AG10803 (cell line): ENCODE results near the gene ARHGDIA.

DNA sequence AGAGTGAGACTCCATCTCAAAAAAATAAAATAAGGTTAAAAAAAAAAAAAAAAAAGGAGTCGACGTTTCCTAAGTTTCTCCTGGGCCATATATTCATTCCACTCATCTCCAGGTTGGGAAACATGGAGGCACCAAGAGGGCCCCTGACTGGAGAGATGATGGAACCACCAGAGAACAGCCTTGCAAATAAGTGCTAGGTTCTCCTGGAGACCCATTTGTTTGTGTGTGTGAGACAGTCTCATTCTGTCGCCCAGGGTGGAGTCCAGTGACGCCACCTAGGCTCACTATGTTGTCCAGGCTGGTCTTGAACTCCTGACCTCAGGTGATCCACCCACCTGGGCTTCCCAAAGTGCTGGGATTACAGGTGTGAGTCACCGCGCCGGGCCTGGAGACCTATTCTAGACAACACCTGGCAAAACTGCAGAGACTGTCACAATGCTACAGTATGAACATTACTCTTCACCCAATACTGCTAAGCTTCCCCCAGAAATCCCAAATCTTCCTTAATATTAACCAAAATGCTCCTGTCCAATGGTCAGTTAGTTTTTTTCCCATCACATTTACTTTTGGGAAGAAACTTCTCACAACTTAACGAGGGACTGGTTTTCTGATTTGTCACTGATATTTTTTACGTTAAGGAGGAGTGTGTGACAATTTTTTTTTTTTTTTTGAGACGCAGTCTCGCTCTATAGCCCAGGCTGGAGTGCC is 1.4 kb downstream of the NPLOC4 start:
- RRBS = no CpG with 5 or more reads among the region's 11 CpGs

GRCh38 chr17:81665739-81666445 is 513 bp downstream of the OXLD1 start:
- RRBS = under 1% methylated on average over 12 of the region's 37 CpGs

- RRBS = 77% methylated on average over 3 of the region's 45 CpGs
These were observed 23.6 kb downstream of the SLC25A10 start for GRCh38 chr17:81735160-81736531.

DNA sequence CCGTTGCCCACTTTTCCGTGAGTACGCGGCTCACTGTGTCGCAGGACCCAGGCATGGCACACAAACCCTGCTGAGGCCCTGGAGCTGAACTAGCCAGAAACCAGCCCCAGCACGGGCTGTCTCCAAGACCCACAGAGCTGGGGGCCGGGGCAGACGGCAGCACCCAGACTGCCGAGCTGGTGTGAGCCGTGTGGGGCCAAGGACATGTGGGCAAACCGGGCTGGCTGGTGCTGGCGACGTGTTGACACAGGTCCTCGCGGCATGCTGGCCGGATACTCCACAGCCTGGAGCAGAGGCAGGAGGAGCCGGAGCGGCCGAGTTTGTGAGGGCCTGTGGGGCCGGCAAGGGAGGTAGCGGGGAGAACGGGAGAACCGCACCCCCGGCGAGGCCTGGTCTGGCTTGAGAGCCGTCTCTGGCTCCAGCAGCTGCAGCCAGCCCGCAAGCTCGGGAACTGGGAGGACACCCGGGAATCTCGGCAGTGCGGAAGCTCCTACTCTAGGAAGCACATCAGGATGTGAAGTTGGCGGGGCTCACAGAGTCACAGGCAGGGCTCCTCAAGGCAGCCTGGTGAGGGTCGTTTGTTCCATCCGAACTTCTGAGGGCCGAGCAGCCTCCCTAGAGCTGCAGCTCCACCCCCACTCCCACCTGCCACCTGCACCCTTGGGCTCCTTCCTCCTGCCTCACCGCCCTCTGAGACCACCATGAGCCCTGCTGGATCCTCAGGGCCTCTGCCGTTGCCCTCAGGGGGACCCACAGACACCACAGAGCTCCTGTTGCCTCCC is 6.6 kb upstream of the PPP1R27 start:
- RRBS = 76% methylated on average over 20 of the region's 37 CpGs

GRCh38 chr17:81858245-81859033 is 1.9 kb downstream of the P4HB start:
- RRBS = no CpG with 5 or more reads among the region's 28 CpGs

DNA sequence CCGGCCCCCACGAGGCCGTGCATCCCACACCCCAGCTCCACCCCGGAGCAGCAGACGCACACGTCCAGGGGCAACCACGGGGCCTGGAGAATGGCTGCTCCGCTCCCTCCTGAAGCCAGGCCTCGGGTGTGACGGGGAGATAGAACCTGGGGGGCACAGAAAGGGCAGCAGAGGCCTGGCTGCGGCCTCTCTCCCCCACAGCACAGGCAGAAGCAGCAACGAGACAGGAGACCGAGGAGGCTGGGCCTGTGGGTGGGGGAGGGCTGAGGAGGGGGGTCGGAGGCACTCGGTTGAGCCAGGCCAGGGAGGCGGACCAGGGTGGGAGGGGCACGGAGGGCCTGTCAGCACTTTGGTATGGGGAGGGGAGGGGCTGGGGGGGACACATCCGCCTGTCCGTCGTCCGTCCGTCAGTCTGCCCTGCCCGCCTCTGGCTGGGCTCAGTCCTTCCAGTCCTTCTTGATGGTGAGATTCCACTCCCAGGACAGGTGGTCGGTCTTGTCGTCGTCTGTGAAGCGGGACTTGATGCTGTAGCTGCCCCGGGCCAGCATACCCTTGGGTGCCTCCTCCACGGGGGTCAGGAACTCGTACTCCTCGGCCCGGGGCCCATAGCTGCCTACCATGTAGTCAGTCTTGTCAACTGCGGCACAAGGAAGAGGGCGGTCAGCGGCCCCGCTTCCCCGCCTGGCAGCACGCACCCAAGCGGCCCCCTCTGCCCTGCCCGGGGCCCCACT is 2.5 kb downstream of the ARHGDIA start:
- RRBS = 33% methylated on average over 10 of the region's 40 CpGs

DNA sequence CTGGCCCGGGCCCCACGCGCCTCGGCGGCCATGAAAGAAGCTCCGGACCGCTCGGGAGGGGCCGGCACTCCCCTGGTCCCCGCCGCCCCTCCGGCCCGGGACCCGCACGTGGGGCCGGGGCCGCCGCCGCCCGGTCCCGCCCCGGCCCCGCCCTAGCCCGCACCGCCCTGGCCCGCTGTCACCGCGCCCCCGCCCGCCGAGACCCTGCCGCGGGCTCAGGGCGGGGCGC is 267 bp downstream of the ARHGDIA start:
- RRBS = 15% methylated on average over 1 of the region's 35 CpGs

GRCh38 chr17:81871185-81871860 is at the start of gene ARHGDIA:
Gene ARHGDIA (minus strand): TSS chr17:81871337.
- RRBS = 1% methylated on average over 49 of the region's 92 CpGs

GRCh38 chr17:81879111-81880304 is 8.4 kb upstream of the ARHGDIA start:
- RRBS = no CpG with 5 or more reads among the region's 24 CpGs

- RRBS = no CpG with 5 or more reads among the region's 9 CpGs
These were observed 1.3 kb downstream of the MAFG start for GRCh38 chr17:81926191-81926689.

DNA sequence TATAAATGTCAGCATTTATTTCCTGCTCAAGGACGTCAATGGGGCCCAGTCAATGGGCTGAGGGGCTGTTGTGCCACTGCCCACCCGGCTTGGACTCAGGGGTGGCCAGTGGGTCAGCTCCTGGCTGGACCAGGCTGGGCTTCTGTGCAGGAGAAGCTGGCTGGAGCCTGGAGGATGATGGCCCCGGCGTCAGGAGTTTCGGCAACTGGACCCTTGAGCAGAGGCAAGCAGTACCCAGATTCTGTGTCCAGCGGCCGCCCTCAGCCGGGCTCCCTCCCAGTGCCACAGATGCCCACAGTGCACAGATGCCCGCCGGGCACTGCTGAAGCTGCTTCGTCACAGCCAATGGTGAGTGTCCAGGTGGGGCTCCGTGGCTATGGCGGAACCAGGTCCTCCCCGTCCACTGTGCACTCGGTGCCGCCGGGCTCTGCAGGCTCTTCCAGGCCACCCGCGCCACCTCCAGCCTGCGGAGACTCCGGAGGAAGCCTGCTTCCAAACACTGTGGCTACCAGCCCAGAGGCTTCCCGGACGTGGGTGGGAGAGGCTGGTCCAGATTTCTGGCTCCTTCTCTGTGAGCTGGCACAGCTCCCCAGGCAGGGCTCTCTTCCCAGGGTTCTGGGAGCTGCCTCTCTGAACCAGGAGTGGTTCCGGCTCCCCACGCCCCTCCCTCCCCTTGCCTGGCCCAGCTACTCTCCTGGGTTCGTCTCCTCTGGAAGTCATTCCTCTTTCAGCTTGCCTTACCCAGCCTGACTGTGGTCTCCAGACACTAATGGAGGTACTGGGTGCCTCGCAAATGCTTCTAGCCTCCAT is 2.8 kb upstream of the PYCR1 start:
- RRBS = 21% methylated on average over 19 of the region's 27 CpGs

DNA sequence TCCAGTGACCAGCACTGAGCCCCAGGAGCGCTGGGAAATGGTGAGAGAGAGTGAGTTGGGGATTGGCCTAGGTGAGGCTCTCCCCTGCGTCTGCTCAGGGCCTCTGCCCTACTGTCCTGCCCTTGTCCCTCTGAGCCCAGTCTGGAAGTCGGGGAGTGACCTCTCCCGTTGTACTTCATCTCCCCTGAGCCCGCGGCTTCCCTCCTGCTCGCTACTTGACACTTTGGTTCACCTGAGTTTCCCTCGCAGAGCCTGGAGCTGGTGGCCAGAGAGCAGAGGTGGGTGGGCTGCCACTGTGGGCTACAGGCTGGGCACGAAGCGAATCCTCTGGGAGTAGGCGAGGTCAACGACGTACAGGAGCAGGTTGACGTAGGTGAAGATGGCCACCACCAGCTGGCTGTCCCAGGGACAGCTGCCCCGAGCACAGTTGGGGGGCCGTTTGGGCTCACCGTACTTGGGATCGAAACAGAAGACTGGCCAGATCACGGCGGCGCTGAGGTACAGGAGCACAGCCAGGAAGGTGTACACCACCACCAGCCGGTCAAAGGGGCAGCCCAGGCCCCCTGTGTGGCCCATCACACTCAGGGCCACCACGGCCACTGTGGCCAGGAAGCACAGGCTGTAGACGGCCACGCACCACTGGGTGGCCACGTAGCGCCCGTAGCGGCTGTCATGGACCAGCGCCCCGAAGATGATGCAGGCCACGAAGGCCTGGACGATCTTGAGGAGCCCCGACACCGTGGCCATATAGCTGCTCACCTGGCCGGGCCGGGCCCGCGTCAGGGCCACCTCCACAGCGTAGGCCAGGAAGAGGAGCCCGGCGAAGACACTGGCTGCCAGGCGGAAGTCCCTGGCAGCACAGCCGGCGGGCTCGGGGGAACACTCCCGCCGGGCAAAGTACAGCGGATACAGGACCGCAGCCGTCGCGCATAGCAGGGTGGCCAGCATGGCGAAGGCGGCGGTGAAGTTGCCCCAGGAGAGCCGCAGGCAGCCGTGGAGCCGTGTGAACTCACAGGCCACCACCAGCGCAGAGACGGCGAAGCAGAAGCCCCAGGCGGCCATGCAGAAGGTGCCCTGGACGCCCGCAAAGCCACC is 3.8 kb upstream of the PYCR1 start:
- RRBS = 80% methylated on average over 8 of the region's 65 CpGs

DNA sequence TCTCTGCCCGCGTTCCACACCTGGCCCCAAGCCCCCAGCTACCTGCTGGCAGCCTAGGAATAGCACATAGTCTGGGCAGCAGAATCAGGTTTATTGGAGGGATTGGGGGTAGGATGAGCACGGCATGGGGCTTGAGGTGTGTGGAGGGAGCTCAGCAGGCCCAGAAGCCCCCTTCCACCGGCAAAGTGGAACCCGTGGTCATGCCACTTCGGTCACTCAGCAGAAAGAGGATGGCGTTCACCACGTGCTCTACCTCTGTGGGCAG is 1.8 kb downstream of the DCXR start:
- RRBS = no CpG with 5 or more reads among the region's 8 CpGs

DNA sequence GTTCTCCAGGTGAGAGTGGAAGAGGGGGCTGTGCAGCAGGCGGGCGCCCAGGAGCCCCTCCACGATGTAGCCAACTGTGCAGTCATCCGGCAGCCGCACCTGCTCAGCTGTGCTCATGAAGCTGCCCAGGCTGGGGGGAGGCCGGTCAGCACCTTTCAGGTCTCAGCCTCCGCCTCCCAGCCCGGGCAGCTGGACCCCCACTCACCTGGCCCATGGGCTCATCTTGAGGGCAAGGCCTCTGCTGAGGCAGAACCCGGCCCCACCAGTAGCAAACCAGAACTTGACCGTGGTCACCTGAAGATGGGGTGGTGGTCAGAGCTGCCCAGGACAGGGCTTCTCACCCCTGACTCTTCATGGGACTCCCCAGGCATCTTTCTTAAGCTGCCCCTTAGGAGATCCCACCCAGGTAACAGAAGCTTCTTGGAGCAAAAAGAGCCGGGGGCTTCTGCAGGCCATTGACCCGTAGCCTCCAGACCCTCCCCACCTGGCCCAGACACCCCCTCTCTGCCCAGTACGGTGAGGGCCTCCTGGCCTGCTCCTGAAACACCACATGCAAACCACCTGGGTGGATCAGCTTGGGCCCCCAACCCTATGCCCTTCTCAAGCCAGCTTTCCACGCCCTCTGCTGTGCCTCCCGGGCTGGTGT is 1.8 kb downstream of the RFNG start:
- RRBS = 94% methylated on average over 6 of the region's 15 CpGs

DNA sequence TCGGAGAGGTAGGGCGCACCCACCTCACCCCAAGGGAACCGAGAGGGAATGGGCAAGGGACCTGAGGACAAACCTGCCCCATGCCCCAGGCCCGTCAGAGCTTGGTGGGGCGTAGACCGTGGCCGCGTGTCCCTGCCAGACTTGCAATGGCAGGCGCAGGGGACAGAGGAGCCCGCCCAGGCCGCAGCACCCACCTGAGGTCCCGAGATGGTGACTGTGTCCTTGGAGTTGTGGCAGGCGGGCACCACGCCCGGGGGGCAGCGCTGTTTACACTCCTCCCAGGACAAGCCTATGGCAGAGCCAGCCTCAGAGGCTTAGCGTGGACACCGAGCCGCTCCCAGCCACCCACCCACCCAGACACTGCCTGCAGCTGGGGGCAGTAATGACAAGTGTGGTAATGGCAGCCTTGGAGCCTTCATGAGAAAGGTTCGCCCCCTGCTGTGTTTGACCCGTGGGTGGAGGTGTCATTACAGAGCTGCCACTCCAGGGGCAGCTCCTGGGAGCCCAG is 8.5 kb downstream of the FASN start:
- RRBS = no CpG with 5 or more reads among the region's 21 CpGs

- RRBS = no CpG with 5 or more reads among the region's 59 CpGs
These were observed 6.9 kb downstream of the FASN start for GRCh38 chr17:82090786-82091948.

- RRBS = 92% methylated on average over 4 of the region's 38 CpGs
These were observed 3.1 kb downstream of the FASN start for GRCh38 chr17:82094761-82095532.

- RRBS = 52% methylated on average over 7 of the region's 30 CpGs
These were observed 8.1 kb upstream of the FASN start for GRCh38 chr17:82105700-82106960.

- RRBS = no CpG with 5 or more reads among the region's 10 CpGs
These were observed 12.3 kb upstream of the FASN start for GRCh38 chr17:82110222-82110794.

GRCh38 chr17:82117773-82118217 is 19.8 kb upstream of the FASN start:
- RRBS = no CpG with 5 or more reads among the region's 12 CpGs